AG04450 (cell line): Measurements from ENCODE around the genes FLG2, LCE1F and LELP1.

DNA sequence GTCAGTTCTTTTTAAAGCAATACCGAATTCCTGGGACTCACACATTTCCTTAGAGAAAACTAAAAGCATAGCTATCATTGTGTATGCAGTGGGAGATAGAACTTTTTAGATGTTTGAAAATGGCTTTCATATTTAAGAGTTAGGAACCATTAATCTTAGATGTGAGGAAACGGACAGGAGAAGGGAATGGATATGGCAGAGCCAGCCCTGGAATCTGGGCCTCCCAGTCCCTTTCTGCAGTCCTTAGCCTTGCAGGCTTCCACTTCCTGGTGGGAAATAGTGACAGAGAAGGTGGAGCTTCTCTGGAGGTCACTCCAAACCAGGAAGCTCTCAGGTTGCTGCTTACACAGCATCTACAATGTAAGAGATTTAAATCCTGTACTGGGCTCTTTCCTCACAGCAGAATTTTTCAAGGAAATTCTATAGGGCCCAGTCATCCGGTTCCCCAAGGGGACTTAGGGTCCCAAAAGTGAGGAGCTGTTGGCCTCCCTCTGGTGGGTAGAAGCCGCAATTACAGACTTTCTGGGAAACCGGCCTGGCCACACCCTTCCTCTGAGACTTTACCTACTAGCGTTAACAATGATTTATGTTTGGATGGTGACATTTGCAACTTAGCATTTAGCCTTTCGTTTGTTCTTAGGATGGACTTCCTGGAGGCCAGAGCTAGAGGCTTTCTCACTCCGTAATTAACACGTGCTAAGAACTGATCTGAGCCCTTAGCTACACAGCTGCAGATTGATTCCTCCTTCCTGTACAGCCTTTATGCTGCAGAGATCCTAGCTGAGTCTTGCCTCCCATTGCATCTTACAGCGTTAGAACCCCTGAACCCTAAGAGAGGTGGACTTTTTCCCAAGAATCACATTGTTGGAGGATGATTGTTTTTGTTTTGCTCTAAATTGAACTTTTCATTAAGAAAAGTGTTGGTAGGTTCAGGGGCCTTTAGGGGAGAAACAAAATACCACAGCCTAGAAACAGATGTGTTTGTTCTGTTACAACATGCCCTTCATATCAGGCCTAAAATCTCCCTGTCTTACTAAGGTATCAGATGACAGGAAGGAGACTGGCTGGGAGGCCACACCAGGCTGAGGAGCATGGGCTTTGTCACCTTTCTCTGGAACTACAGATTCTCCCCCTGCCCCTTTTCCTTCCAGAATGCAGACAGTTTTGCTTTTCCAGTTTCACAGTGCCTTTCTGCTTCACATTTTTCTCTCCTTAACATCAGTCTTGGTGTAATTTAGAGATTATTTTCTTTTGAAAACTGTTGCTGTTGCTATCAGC is 2.1 kb downstream of the S100A11 start:
- CAGE, long polyA plus RNA, result no peak
- RRBS, result 14% methylated on average over 3 of the region's 10 CpGs

GRCh38 chr1:152359864-152360101 is at the start of gene FLG2:
FLG2 (minus strand) TSS chr1:152360006.
- CAGE, long polyA plus RNA, result no peak
- RRBS, result no CpG with 5 or more reads among the region's 1 CpG

GRCh38 chr1:152459775-152460507 is 45.9 kb upstream of the CRNN start:
- CAGE, long polyA plus RNA, result no peak
- RRBS, result no CpG with 5 or more reads among the region's 8 CpGs

DNA sequence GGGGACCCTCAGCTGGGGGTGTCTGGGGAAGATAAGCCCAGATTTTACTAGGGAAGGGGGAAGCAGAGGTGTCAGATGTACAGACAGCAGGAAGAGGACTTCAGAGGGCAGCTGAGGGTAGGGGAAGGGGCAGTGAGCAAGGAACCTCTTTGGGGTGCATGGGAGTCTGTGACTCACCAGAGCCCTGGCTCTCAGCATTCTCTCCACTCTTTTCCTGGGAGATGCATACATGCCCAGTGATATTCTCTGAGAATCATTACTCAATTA is 416 bp upstream of the LCE3B start:
- CAGE, long polyA plus RNA, result no peak

DNA sequence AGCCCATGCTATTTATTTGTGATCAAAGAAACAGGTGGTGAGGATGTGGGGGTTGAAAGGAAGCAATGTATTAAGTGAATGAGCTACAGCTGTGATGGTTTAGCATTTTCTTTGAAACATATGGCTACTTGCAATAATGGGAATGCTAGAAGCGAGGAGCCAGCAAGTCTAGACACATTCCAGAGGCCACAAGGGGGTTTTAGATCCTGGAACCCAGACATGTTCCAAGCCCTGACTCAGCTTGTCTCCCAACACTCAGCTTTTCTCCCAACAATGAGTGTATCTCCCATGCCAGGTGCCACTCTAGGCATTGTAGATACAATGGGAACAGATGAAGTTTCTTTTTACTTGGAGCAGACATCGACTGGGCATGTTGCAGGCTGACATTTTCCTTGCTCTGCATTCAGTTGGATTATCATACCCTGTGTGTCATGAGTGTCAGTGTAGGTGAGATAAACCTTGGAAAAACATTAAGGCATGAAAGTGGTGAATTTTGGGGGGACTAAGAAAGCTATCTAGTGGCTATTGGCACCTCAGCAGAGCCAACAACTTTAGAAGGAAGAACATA is 3.8 kb downstream of the LCE3A start:
- CAGE, long polyA plus RNA, result no peak
- RRBS, result no CpG with 5 or more reads among the region's 2 CpGs

- CAGE, long polyA plus RNA, result no peak
- RRBS, result no CpG with 5 or more reads among the region's 6 CpGs
Observed at GRCh38 chr1:152774879-152775373, at the start of gene LCE1F. LCE1F (plus strand) TSS chr1:152775140.

- CAGE, long polyA plus RNA, result no peak
- RRBS, result no CpG with 5 or more reads among the region's 5 CpGs
Observed at GRCh38 chr1:152912844-152913285, 4.5 kb downstream of the IVL start.

GRCh38 chr1:153203239-153203709 is at the start of gene LELP1:
LELP1 (plus strand) TSS chr1:153203430.
- CAGE, long polyA plus RNA, result no peak
- RRBS, result no CpG with 5 or more reads among the region's 2 CpGs

DNA sequence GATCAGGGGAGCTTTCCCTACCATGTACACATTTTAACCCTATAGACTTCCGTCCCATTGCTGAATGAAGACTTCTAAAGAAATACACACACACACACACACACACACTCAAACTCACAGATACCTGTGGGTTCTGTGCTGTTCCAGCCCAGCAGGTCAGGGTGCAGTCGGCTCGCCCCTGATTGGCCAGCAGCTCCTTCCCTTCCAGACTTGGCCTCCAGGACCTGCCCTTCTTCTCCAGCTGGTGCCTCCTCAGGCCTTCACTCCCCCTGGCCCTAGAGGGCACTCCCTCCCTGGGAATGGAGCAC is 279 bp downstream of the PGLYRP3 start:
- CAGE, long polyA plus RNA, result no peak
- RRBS, result no CpG with 5 or more reads among the region's 3 CpGs

DNA sequence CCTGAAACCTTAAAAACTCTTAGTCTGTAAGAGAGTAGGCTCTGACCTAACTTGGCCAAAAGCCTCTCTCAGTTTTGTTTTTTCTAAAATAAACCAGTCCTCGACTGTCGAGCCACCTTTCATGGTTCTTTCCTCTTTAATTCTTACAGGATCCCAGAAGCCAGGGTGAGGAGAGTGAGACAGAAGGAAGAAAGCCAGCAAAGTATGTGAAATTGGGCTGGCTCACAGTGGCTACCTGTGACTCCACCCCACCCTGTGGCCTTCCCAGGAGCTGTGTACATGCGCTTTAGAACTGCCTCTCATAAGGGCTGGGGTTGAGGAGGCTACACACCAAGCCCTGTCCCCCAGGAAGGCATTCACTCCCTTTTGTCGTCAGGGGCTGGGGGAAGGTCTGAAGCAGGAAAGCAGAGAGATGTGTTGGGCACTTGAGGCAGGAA is 4.5 kb downstream of the PGLYRP4 start:
- CAGE, long polyA plus RNA, result no peak
- RRBS, result no CpG with 5 or more reads among the region's 4 CpGs

GRCh38 chr1:153466124-153466806 is 5.8 kb upstream of the S100A7 start:
- CAGE, long polyA plus RNA, result no peak
- RRBS, result no CpG with 5 or more reads among the region's 14 CpGs

- CAGE, long polyA plus RNA, result no peak
- RRBS, result no CpG with 5 or more reads among the region's 6 CpGs
Observed at GRCh38 chr1:153522325-153522674, 13.5 kb downstream of the S100A6 start.

DNA sequence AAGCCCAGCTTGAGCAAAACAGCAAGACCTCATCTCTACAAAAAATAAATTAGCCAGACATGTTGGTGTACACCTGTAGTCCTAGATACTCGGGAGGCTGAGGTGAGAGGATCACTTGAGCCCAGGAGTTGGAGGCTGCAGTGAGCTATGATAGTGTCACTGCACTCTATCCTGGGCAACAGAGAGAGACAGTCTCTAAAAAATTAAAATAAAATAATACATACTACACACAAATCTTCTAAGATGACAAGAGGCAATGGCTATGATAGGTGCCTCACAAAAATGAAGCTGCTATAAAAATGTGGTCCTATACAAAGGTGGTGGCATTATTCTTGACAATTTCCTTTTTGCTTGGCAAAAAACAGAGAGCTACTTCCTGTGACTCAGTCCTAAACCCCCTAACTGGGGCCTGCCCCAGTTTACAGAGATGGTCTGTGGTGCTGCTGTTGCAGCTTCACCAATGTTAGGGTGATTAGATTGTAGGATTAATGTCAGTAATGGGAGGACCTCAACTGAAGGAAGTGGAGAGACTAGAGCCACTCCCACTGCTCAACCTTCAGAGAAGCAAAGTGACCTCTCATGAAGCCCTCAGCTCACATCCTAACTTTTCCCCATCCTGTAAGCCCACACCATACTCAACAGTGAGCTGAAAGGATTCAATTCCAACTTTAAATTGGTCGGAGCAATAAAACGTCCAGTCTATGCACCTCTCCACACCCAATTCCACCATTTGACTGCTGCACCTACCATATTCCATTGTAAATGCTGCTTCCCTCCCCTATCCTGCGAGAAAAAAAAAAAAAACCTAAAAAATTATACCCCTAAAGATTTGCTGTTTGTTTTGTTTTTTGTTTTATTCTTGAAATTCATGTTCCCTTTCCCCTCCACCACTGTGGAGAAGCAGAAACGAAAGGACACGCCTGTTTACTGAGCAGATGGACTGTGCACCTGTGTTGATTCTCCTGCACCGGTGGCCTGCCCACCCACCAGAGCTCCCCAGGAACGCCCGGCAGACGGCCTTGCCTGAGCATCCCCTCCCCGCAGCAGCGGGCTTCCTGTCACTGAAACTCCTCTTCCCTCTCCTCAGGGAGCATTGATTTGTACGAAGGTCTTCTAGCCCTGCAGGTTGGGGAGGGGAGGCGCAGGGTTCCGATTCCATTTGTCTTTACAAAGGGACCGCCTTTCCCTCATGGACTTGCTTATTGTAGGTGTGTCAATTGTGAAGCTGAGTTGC is 3.5 kb downstream of the S100A6 start:
- CAGE, long polyA plus RNA, result no peak
- RRBS, result no CpG with 5 or more reads among the region's 16 CpGs

- CAGE, long polyA plus RNA, result no peak
- RRBS, result no CpG with 5 or more reads among the region's 9 CpGs
Observed at GRCh38 chr1:153610825-153611565, 1.9 kb downstream of the S100A16 start.

DNA sequence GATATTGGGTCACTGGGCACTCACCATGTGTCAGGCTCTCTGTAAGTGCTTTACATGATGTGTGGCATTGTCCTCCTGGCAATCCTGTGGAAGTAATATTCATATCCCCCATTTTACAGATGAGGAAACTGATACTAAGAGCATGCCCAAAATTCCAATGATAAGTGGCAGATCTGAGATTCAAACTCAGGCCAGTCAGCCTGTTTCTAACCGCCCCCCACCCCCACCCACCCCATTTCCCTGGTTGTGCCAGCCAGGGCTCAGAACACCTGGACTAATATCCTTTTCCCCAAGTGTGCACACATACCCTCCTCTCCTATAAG is 723 bp upstream of the S100A16 start:
- CAGE, long polyA plus RNA, result no peak
- RRBS, result no CpG with 5 or more reads among the region's 1 CpG

GRCh38 chr1:153677606-153678074 is 848 bp upstream of the NPR1 start:
- CAGE, long polyA plus RNA, result no peak
- RRBS, result no CpG with 5 or more reads among the region's 12 CpGs

- CAGE, long polyA plus RNA, result no peak
- RRBS, result no CpG with 5 or more reads among the region's 8 CpGs
Observed at GRCh38 chr1:153683306-153683948, 4.9 kb downstream of the NPR1 start.

DNA sequence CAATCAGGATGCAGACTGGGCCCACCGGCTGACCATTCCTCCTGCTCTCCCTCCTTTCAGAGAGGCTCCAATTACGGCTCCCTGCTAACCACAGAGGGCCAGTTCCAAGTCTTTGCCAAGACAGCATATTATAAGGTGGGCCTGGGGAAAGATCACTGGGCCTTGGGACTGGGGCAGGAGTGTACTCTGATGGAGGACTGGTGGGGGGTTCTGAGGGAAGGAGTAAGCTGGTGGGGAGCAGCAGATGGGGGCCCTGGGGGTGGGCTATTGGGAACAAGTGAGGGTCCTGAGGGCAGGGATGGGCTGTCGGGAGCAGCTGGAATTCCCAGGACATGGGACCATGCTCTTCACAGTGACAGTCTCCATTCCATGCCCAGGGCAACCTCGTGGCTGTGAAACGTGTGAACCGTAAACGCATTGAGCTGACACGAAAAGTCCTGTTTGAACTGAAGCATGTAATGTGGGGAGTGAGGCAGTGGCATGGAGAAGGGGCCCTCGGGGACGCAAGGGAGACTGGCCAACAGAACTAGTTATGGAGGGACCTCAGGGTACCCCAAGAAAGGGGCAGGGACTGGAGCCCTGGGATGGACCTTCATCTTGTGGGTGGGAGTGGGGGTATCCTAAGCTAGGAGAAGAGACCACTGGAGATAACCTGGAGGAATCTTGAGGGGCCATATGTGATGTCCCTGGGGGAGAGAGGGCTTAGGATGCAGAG is 7.4 kb downstream of the NPR1 start:
- CAGE, long polyA plus RNA, result no peak
- RRBS, result no CpG with 5 or more reads among the region's 10 CpGs

GRCh38 chr1:153686461-153686772 is 7.9 kb downstream of the NPR1 start:
- CAGE, long polyA plus RNA, result no peak
- RRBS, result no CpG with 5 or more reads among the region's 4 CpGs

- CAGE, long polyA plus RNA, result no peak
- RRBS, result no CpG with 5 or more reads among the region's 5 CpGs
Observed at GRCh38 chr1:153742356-153743304, 14.8 kb downstream of the INTS3 start.